H9 (cell line): ENCODE measurements around a stretch of chr2.

DNA sequence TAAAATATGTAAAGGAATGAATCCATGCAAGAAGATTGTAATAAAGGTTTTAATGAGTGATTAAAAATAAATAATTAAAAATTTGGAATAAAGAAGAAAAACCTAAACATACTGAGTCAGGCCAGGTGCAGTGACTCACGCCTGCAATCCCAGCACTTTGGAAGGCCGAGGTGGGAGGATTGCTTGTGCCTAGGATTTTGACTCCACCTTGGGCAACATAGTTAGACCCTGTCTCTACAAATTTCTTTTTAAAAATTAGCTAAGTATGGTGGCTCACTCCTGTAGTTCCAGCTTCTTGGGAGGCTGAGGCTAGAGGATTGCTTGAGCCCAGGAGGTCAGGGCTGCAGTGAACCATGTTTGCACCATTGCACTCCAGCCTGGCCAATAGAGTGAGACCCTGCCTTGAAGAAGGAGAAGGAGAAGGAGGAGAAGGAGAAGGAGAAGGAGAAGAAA lies 147.2 kb upstream of the OTX1 start:
- PRO-cap = no peak

DNA sequence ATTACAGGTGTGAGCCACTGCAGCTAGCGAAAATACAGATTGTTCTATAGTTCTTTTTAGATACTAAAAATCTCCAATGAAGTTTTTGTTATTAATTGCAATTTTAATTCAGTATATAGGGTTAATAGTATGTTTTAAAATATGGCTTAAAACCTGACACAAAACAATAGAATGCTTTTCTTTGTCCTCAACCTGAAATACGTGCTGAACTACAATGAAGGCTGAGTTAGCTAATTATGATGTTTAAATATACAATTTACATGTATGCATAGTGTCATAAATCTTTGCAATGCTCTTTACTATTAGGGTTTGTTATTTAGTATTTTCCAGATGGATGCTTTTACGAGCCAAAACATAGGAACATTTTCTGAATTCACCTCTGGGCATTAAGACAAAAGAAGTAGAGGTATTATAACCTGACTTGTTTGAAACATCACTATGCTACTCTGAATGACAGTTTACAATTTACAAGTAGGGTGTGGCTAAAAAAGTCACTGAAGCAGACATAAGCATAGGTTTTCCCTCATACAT lies 168.2 kb downstream of the OTX1 start:
- PRO-cap = no peak

GRCh38 chr2:63470453-63471361 lies 117.6 kb downstream of the WDPCP start:
- PRO-cap = no peak

- PRO-cap = no peak
Measured at GRCh38 chr2:63581061-63581663, 7.1 kb downstream of the WDPCP start.

GRCh38 chr2:63614453-63614987 lies 25.8 kb downstream of the MDH1 start:
- PRO-cap = bidirectional peak, plus-strand start at chr2:63614518, minus-strand start at chr2:63614526; bidirectional peak, plus-strand start at chr2:63614855, minus-strand start at chr2:63614577

- PRO-cap = no peak
Measured at GRCh38 chr2:63842854-63843360, 1.2 kb downstream of the UGP2 start.

GRCh38 chr2:64116463-64116662 lies 27.9 kb downstream of the PELI1 start:
- PRO-cap = no peak

- PRO-cap = no peak
Measured at GRCh38 chr2:64142923-64143235, 1.3 kb downstream of the PELI1 start.

DNA sequence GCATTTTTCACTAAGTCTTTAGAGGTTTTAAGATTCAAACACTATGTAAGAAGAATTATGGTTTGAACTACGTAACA lies 1.1 kb downstream of the PELI1 start:
- PRO-cap = no peak

GRCh38 chr2:64261876-64262529 lies 117.8 kb upstream of the PELI1 start:
- PRO-cap = no peak

GRCh38 chr2:64474187-64474476 lies 20.2 kb downstream of the LGALSL start:
- PRO-cap = unidirectional peak, minus-strand start at chr2:64474294

DNA sequence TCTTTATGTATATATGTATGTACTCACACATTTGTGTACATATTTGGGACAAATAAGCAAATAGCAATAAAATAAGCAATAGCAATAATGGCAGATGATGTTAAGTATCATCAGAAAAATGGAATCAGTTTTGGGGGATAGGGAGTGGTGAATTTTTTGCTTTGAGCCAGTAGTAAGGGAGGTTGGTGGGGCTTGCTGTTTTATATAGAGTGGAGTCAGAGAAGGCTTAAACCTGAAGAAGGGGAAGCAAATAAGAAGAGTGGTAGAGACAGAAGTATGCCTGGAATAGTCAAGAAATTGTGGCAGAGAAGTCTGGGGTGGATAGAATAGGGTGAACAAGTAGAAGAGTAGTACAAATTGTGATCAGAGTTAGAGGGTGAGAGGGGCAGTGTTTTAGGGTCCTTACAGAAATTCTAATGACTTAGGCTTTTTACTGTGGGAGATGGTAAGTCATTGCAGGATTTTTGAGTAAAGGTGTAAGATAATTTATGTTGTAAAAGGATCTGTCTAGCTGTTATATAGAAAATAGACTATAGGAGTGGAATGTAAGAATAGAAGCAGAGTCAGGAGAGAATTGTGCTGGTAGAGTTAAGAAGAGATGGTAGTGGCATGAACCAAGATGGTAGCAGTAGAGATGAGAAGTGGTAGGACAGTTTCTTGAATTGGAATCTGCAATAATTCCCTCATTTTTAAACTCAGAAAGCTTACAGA lies 4.4 kb downstream of the AFTPH start:
- PRO-cap = no peak

DNA sequence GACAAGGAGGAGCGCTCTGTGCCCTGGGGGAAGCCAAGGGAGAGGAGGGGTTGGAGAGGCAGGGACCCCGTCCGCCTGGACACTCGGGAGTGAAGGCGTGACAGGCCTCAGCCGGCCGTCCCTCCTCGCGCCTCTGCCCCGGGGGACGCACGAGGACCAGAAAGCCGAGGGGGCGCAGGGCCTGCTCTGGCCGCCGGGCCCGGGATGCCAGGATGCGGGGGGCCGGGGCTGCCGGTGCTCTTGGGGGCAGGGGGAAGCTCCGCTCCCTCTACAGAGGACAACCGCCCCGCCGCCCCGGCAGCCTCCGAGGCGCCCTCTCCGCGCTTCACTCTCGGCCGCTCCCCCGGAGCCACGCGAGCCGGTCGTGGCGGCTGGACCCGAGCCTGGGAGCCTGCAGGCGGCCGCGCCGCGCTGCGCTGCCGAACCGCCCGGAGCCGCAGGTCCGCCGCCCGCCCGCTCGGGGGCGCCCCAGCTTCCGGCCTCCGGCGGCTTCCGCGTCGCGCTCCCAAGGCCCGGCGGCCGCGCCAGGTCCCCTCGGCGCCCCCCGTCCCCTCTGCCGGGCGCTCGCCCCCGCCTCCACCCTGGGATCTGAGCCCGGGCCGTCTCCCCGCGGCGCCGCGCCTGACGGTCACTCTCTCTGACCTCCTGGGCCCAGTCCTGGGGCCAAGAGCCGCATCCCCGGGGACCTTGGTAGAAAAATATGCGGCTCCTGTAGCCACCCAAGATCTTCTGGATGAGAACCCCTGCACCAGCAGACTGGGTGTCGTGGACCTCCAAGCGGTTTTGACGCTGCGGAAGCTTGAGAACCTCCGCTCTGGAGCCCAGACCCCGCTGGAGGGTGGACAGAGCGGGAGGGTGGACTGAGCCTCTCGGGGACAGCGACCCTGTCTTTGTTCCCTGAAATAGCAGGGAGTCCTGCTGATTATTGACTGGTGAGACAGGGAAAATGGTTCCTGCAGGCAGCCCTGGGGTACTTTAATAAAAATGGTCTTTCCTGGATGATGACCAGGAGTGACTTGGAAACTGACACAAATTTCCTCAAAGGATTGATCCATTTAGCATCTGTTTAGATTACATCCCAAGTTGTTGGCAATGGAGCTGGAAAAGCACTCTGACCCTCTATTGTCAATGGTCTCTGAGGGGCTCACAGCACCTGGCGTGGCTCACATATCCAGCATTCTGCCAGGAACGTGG lies 44.3 kb downstream of the SERTAD2 start:
- PRO-cap = bidirectional peak, plus-strand start at position 491 of the sequence, minus-strand start at position 418 of the sequence; unidirectional peak, minus-strand start at position 731 of the sequence; unidirectional peak, minus-strand start at position 785 of the sequence; unidirectional peak, minus-strand start at position 862 of the sequence

DNA sequence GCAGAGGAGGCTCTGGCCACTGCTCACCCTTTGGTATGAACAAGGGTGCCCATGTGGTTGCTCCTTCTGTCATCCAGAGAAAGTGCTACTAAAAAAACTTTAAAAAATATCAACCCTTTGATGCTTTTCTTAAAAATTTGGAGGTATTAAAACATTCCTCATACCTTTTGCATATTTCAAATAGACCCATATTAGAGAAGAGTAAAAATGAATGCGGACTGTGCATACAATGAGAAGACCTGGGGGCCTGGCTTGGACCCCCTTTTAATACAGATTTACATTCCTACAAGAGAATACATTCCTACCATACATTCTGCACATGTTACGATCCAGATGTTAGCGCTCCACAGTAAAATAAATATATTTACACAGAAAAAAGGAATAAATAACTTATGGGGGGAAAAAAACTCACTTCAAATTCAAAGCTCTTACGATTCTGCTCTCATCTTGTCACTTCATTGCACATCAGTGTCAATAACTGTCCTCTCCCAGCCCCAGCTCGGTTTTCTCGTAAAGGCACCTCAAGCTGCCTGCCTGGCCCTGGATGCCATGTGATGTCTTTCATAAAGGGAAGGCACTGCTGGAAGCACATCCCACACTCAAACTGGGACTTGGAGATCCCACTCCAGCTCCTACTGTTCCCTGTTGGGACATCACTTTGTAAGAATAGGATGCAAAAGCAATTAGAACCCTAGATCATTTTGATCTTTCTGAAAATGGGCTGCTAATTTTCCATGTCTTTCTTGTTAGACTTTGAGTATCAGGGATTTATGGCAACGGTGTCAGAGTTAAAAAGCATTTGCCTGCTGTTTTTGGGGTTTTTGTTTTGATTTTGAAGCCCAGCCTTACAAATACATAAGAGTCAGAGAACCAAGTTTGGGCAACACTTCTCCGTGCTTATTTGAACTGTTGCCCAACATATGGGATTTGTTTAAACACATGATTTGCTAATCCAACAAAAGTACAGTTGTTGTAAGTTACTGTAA lies 20.9 kb downstream of the SERTAD2 start:
- PRO-cap = no peak

DNA sequence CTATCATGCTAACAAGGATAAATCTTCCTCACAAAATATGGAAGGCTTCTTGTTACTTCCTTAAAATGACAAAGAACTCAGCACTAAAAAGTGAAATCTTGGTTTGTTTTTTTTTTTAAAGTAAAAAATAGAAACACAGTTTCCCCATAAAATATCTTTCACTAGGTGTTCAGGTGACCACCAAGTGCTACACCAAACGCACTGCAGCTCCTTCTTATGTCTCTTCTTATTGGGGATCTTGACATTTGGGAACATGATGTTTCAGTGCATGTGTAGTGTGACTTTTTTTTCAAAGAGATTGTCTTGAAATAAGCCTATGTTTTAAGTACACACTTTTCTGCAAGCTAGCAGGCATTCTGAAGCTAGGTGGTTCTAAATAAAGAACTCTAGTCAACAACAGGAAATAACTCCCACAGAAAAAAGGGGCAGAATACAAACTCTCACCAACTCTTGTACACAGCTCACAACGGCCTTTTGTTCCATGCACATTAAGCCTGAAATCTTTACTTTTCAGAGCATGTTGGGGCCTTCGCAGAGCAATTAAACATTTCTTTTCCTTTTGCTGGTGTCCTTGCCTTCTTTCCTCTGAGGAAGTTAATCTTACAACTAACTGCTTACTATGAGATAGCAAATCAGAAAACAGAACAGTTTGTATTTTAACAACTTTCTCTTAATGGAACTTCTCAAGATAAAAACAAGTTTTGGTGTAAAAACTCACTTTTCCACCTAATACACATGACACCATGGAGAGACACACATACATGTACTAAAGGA lies 13.3 kb upstream of the SERTAD2 start:
- PRO-cap = no peak

DNA sequence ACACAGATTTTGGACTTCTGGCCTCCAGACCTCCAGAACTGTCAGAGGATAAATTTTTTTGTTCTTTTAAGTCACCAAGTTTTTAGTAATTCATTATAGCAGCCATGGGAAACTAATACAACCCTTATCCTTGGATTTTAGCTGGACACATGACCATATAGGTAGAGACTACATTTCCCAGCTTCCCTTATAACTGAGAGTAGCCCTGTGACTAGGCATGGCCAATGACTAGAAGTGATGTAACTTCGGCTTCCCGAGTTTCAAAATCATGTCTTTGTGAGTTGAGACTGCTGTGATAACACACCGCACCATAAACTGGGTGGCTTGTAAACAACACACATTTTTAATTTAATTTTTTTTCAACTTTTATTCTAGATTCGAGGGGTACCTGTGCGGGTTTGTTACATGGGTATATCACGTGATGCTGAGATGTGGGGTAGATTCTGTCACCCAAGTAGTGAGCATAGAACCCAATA lies 134.0 kb upstream of the SERTAD2 start:
- PRO-cap = no peak

- PRO-cap = unidirectional peak, plus-strand start at chr2:64876590
Measured at GRCh38 chr2:64875966-64876812, 113.0 kb upstream of the SLC1A4 start.

GRCh38 chr2:64880816-64881399 lies 108.3 kb upstream of the SLC1A4 start:
- PRO-cap = no peak

DNA sequence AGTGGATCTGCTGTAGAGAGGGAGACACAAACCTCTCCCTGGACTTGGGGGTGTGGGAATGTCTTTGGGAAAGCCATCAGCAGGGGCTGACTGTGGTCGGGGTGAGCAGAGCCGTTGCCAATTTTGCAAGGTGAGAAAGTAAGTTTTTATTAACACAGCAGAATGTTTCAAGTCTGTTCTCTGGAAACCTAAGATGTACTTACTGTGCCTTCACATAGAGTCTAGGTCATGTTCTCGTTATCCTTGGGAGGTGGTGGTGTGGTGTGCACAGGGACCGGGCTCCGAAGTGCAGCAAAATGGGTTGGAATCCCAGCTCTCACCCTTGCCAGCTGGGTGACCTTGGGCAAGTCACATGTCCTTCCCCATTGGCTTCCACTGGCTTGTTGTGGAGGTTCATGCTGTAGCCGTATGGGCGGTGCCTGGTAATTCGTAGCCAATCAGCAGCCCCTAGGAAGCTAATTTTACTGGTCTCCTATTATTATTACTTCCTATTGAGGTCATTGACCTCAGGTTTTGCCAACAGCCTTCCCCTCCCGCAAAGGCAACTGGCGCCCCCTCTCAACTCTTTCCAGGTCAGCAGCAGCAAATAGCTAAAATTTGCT lies 66.8 kb upstream of the SLC1A4 start:
- PRO-cap = no peak

GRCh38 chr2:64937643-64937927 lies 51.6 kb upstream of the SLC1A4 start:
- PRO-cap = no peak